ENCODE results near the genes DYNLT4, P3R3URF, EFCAB14 and FOXE3.

DNA sequence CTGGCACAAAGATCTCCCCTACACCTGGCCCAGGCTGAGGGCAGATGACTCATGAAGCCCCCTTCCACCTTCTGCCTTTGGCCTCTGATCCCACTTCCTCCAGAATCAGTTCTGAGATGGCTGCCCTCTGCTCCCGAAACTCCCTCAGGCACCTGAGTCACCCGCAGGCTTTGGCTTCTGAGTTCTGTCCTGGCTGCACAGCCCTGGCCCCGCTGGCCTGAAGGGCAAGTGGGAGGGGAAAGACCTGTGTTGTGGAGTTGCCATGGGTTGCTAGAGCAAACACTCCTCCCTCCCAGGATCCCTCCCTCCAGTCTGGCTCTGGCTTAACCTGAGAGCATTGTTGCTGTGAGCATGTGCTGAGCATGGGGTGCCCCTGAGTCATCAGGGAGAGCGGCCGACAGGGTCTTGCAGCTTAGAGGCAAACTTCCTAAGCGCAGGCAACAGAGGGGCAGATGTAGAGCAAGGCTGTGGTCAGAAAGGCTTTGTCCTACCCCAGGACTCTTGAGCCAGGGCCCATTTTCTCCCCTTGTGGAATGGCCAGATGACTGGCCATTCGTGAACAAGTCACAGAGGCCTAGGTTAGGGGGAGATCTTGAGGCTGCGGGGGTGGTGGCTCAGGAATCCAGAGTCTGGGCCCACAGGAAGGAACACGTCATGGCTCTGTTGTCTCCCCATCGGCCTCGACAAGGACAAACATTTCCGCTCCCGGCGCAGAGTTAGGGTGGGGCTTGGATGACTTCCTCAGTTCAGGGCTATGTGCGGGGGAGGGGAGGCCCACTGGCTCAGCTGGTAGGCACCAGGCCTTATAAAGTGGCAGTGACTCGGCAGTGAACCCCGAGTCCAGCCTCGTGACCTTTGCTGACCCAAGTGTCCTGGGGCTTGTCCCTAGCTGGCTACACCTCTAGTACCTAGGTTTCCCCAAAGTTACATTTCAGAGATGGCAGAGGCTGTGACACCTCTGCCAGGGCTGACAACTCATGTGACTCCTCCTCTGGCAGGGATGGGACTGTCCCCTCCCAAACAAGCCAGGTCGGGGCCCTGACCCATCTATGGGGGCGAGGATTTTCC is at the start of gene DYNLT4:
Gene DYNLT4 (minus strand): TSS at position 179 of the 1,068 bp plus-strand sequence.
- PRO-cap, 4 experiments: peak in 4 of 4 experiments; most common plus-strand start position 310 of the sequence (in 2); most common minus-strand start position 179 of the sequence (in 4)
- RAMPAGE, long total RNA, 4 experiments: no peak in any of the 4 experiments

DNA sequence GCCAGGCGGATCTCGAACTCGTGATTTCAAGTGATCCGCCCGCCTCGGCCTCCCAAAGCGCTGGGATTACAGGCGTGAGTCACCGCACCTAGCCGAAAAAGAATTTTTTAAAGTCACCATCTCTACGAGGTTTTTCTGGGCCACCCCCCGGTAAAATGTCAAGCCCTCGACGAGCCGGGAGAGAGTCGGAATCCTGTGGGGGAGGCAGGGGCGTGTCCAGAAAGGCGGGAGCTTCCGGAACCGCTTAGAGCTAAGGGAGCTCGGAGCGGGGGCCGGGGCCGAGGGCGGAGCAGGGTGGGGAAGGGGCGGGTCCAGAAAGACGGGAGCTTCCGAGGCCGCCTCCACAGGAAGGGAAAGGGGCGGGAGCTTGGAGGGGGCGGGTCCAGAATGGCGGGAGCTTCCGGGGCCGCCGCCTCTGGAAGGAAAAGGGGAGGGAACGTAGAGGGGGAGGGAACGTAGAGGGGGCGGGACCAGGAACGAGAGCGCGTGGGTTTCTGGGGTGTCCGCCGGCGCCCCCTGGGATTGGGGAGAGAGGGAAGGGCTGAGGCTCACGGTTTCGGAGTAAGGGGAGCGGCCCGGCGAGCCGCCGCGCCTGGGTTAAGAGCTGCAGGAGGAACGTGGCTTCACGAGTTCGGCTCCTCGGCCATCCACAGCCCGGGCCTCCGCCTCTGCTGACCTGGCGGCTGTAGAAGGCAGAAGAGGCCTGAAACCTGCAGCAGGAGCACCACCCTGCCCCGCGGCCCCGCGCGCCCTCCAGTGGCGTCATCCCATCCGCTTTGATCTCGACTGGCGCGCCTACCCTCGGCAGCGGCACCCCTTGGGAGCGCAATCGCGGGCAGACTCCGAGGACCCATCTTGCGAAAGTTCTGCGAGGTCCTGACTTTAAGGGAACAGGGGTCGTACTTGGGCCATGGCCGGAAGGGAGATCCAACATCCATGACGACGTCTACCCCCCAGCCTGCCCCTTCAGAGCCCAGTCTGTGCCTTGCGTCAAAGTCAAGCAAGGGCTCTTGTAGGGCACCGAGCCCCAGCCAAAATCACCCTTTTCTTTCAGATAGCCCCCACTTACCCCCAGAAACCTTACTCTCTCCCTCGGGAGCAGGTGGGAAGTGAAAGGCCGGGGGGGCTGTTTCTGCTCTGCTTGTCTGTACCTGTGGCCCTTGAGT is 22.9 kb upstream of the HPDL start:
- PRO-cap, 4 experiments: peak in 4 of 4 experiments; most common plus-strand start position 828 of the sequence (in 3); most common minus-strand start position 195 of the sequence (in 3)
- RAMPAGE, long total RNA, 4 experiments: start-site peak on the plus strand in 2 of 4 experiments, centred at positions 470 to 499 of the sequence, 16 to 18 reads per replicate

DNA sequence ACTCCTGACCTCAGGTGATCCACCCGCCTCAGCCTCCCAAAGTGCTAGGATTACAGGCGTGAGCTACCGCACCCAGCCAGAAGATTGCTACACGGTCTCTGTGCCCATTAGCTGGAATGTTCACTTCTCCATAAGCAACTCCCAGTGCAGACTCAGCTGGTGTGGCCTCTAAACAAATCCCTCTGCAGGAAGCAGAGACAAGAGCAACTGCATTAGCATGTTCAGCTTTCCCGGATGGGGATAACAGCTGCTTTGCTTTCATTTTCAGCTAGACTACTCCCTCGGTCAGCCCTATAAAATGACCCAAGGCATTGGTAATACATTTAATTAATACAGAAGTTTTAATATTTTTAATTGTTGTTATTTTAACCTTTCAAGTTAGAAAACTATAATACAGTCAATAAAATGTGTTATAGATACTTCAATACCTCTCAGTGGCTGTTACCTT is 21.1 kb downstream of the TOE1 start:
- PRO-cap, 4 experiments: peak in 4 of 4 experiments; most common plus-strand start position 261 of the sequence (in 4); most common minus-strand start position 184 of the sequence (in 2)
- RAMPAGE, long total RNA, 4 experiments: no peak in any of the 4 experiments

DNA sequence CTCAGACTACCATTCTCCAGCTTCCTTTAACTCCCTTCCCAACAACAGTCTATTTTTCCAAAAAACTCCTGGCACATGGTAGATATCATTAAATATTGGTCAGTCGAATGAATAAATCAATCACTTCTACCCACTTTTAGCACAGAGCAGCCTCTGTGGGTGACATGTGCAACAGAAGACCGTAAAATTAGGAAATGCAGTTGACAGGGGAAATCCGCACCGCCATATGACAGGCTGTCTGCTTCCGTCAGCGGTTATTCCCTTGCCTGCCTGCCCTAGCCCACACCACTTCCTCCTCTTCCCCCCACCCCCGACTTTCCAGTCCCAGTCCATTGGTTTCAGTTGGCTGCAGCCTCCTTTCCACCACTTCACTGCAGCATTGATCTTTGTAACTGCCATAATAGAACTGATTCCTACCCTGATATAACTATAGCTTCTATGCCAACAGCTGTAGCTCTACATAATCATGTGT is 6.8 kb upstream of the AKR1A1 start:
- PRO-cap, 4 experiments: peak in 1 of 4 experiments; most common plus-strand start position 253 of the sequence (in 1); most common minus-strand start position 189 of the sequence (in 1)
- RAMPAGE, long total RNA, 4 experiments: no peak in any of the 4 experiments

- PRO-cap, 4 experiments: no peak in any of the 4 experiments
- RAMPAGE, long total RNA, 4 experiments: no peak in any of the 4 experiments
These were observed 9.9 kb upstream of the CCDC17 start for GRCh38 chr1:45633406-45634461.

DNA sequence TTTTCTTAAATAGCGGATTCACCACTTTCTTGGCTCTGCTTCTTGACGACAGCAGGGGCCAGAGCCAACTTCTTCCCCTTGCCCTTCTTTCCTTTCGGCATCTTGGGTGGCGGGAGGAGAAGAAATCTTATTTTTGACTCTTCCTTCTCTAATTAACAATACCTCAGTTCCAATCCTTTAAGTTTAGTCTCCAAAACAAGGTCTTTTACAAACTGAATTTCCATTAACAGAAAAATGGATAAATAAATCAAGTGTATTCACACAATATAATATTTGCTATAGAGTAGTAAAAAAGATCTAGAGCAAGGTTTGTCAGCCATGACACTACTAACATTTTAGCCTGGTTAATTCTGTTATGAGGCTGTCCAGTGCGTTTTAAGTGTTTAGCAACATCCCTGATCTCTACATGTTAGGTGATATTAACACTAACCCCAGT is 27.9 kb upstream of the CCDC17 start:
- PRO-cap, 4 experiments: no peak in any of the 4 experiments
- RAMPAGE, long total RNA, 4 experiments: no peak in any of the 4 experiments

DNA sequence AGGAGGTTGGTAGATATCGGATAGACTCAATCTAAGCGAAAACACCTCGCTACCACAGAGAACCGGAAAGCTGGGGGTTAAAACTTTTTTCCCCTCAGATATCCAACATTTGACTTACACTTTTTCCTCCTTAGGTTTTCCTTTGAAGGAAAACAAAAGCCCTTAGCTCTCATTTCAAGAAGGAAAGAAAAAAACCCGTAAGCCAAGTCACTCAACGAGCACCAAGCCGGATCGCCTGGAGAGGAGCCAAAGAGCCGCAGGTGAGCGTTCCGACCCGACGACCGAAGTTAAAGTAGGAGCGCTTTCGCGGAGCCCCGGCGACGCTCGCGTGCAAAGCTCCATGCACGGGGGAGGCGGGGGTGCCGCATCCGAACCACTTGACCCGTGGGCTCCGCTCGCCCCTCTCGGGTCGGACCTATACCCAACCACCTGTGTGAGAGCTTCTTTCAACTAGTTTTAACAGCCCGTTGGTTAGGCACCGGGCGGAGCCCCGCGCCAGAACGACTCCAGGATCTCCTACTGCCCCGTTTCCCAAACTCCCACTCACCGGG is 393 bp downstream of the GPBP1L1 start:
- PRO-cap, 4 experiments: peak in 3 of 4 experiments; most common plus-strand start position 267 of the sequence (in 3); most common minus-strand start position 289 of the sequence (in 2)
- RAMPAGE, long total RNA, 4 experiments: no peak in any of the 4 experiments

DNA sequence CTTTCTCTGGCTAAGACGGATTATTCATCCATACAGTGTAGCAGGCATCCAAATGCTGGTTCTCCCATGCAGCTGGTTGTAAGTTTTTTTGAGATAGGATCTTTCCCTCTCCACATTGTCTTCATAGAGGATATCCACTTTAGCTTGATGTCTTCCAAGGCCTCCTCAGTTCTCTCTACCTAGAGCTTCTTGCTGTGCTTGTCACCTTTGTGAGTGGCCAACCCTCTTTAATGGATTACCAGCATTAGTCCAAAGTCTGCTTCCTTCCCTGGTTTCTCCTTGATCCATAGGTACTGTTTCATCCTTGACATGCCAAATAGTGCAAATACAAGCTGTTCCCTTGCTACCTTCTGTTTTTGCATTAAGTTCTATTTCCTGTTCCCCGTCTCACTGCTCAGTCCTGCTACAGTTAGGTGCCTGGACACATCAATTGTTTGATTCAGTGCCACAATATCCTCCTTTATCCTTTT is 19.2 kb downstream of the MAST2 start:
- PRO-cap, 4 experiments: no peak in any of the 4 experiments
- RAMPAGE, long total RNA, 4 experiments: no peak in any of the 4 experiments

- PRO-cap, 4 experiments: no peak in any of the 4 experiments
- RAMPAGE, long total RNA, 4 experiments: no peak in any of the 4 experiments
These were observed 126.3 kb downstream of the PIK3R3 start for GRCh38 chr1:46006072-46006659.

DNA sequence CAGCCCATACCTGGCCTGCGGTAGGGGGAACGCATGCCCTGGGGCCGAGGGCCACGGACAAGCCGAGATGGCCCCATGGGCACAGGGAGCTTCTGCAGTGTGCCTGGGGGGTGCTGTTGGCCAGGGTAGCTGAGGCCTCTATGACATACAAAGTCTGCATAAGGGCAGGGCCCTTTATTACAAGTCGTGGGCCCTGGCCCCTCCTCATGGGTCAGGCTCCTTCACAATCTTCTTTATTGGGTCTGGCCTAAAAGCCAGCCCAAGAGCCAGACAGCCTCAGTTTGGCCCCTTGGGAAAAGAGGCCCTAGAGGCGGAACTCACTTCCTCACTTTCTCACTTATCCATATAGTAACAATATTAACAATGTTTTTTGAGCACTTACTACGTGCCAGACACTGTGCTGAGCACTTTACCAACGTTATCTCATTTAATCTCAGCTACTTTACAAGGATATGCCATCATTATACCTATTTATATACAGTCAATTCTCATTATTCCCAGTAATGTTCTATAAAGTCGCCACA is at the start of gene P3R3URF:
Gene P3R3URF (minus strand): TSS at position 94 of the 524 bp plus-strand sequence.
- PRO-cap, 4 experiments: no peak in any of the 4 experiments
- RAMPAGE, long total RNA, 4 experiments: no peak in any of the 4 experiments

GRCh38 chr1:46182818-46183935 is 6.9 kb upstream of the P3R3URF start:
- PRO-cap, 4 experiments: peak in 4 of 4 experiments; most common plus-strand start chr1:46183420 (in 3)
- RAMPAGE, long total RNA, 4 experiments: no peak in any of the 4 experiments

- PRO-cap, 4 experiments: peak in 4 of 4 experiments; most common minus-strand start chr1:46247358 (in 3)
- RAMPAGE, long total RNA, 4 experiments: no peak in any of the 4 experiments
These were observed 780 bp upstream of the RAD54L start for GRCh38 chr1:46246407-46247558.

DNA sequence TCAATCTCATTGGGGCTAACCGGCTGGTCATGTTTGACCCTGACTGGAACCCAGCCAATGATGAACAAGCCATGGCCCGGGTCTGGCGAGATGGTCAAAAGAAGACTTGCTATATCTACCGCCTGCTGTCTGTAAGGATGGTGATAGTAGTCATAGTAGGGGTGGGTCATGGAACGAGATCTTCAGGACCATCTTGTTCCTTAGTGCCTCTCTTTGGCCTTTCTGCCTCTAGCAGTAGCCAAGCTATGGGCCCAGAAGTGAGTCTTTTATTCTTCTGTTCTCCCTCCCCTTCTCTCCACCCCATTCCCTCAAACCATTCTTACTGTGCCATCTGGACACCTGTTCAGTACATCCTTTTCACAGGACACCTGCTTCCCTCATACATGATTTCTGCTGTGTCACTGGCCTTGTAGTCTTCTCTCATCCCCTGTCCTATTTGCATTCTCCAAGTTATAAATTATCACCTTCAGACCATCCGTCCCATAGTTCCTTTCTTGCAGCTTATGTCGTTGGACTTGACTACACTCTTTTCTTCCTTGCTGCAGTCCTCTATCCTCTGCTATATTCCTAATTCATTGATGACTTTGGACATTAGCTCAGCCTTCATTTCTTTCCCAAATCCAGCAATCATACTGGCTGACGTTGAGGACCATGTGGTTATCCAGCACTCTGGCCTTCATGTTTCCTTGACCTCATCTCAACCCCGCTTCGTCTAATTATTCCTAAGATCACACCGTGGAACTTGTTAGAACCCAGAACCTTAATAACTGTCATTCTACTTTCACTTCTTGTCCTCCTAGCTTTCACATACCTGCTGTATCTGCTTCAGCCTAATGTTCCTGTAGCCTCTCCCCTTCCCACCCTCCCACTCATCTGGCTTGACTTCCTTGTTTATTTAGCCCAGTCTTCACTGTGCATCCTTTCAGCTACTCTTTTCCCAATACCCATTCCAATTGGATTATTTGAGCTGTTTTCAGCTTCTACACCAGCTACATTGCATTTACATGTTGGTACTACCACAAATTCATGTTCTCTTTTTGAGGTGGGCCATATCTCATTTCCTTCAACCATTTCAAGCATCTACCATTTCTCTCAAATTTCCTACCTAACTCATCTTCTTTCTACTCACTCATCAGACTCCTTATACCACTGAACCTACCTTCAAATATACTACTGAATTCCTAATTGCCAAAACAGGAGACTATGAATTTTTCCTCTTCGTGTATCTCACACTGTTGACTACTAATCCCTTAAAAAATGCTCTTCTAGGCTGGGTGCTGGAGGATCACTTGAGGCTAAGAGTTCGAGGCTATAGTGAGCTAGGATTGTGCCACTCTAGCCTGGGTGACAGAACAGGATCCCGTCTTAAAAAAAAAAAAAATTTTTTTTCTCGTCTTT is 27.5 kb downstream of the RAD54L start:
- PRO-cap, 4 experiments: no peak in any of the 4 experiments
- RAMPAGE, long total RNA, 4 experiments: no peak in any of the 4 experiments

DNA sequence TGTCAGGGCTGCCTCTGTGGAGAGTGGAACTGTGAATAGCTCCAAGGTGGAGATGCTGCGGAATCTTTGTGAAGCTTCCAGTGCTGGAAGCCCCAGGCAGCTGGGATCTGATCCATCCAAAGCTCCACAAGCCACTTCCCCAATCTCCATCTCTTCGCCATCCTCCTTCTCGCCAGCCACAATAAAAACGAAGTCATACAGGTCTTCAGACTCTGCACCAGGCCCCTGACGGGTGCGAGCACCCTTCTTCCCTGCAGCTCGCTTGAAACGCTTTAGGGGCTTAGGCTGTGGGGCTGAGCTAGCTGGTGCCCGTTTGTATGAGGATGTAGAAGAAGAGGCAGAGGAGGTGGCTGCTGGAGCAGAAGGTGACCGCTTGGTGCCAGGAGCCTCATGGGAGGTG is 18.0 kb downstream of the LRRC41 start:
- PRO-cap, 4 experiments: no peak in any of the 4 experiments
- RAMPAGE, long total RNA, 4 experiments: no peak in any of the 4 experiments

- PRO-cap, 4 experiments: no peak in any of the 4 experiments
- RAMPAGE, long total RNA, 4 experiments: no peak in any of the 4 experiments
These were observed 20.1 kb downstream of the FAAH start for GRCh38 chr1:46414122-46414632.

- PRO-cap, 4 experiments: peak in 4 of 4 experiments; most common plus-strand start chr1:46719226 (in 3); most common minus-strand start chr1:46719120 (in 3)
- RAMPAGE, long total RNA, 4 experiments: no peak in any of the 4 experiments
These were observed at the start of gene EFCAB14 for GRCh38 chr1:46718977-46719557. EFCAB14 (minus strand) TSS chr1:46719114.

DNA sequence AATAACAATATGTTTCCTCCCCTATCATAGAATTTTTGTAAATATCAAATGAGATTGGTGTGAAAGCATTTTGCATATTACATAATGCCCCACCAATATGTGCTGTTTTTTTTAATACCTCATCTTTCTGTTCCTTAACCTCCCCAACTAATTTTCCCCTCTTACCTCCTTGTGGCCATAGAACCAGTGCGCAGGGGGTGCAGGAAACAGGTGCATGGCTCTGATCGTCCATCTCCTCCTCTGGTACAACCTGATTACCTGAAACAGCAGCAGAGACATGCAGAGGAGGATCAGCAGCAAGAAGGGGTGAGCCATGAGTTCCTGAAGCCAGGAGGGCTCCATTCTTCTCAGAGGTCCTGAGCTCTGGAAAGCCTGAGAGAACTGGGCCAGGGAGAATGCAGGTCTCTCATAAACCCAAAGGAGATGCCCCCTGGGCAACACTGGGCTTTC is 41.2 kb downstream of the CYP4A11 start:
- PRO-cap, 4 experiments: no peak in any of the 4 experiments
- RAMPAGE, long total RNA, 4 experiments: no peak in any of the 4 experiments

DNA sequence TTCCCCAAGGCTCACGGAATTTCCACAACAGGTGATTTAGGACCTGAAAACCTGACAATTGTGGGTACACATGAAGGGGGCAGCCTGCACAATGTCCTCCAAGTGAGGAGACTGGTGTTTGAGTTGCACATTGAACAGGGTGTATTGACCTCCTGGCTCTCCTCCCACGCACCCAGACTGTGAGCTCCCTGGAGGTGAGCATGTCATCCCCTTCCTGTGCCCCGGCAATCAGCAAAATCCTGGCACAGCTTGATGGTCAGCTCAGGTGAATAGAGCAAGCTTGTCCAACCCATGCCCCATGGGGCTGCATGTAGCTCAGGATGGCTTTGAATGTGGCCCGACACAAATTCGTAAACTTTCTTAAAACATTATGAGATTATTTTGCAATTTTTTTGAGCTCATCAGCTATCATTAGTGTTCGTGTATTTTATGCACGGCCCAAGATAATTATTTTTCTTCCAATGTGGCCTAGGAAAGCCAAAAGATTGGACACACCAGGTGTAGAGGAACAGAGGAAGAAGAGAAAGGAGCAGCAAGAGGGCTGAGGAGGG is 1.1 kb downstream of the CYP4A22 start:
- PRO-cap, 4 experiments: no peak in any of the 4 experiments
- RAMPAGE, long total RNA, 4 experiments: no peak in any of the 4 experiments

DNA sequence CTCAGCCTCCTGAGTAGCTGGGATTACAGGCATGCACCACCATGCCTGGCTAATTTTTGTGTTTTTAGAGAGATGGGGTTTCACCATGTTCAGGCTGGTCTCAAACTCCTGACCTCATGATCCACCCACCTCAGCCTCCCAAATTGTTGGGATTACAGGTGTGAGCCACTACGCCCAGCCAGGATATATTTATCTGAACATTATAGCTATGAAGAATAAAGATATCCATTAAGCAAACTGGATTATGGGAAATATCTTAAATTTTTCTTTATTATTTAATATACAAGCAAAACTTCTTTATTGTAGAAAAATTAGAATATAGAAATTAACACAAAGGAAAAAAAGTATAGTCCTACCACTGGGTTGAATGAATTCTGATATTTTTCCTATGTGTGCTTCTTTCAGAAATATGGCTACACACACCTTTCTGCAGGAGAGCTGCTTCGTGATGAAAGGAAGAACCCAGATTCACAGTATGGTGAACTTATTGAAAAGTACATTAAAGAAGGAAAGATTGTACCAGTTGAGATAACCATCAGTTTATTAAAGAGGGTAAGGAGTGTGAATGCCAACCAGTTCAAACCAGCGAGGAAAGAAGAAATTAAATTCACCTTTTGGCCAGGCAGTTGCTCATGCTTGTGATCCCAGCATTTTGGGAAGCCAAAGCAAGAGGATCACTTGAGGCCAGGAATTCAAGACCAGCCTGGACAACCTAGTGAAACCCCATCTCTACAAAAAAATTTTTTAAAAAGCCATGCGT is 34.7 kb downstream of the CMPK1 start:
- PRO-cap, 4 experiments: no peak in any of the 4 experiments
- RAMPAGE, long total RNA, 4 experiments: no peak in any of the 4 experiments

DNA sequence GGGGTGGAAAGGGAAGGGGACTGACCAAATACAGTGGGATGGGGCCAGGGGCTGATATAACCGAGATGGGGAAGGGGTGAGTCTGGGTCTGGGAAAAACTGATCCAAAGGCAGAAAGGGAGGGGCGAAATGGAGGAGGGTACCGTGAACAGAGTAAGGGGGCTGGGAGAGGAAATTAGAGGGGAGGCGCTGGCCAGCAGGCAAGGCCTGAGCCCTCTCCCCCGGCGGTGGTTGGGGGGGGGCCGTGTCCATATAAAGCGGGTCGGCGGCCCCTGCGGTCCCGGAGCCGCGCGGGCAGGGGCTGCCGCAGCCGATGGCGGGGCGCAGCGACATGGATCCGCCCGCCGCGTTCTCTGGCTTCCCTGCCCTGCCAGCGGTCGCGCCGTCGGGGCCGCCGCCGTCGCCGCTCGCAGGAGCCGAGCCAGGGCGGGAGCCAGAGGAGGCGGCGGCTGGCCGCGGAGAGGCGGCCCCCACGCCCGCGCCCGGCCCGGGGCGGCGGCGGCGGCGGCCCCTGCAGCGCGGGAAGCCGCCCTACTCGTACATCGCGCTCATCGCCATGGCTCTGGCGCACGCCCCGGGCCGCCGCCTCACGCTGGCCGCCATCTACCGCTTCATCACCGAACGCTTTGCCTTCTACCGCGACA is at the start of gene FOXE3:
Gene FOXE3 (plus strand): TSS at position 282 of the 643 bp plus-strand sequence.
- PRO-cap, 4 experiments: no peak in any of the 4 experiments
- RAMPAGE, long total RNA, 4 experiments: no peak in any of the 4 experiments